Heart right ventricle (tissue), 2 donors: Measurements from ENCODE around the genes BACE2 and MX2.

GRCh38 chr21:38820287-38821201 lies 14.8 kb downstream of the ETS2 start:
- PRO-cap, 2 experiments: no peak in any of the 2 experiments

DNA sequence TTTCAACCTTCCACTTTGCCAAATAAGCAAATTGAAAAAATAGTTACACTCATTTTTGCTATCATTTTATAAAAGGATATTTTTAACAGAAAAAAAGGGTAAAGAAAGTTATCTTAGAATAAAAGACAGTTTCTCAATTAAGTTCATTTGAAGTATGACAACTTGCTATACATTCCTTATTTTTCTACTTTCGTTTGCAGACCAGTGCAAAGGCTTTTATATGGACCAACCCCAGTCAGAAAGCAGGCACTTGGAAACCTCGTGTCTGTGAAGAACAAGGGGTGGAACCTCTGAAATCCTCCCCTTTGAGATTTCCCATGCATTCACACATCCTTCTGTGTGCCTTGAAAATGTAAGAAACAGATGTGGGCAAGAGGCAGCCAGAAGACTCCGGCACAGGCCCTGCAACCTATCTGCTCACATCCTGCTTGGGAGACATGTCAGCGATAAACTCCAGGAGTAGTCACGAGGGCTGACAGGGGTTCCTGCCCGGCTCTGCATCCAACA lies 42.4 kb downstream of the ETS2 start:
- PRO-cap, 2 experiments: peak in 1 of 2 experiments; most common plus-strand start position 383 of the sequence (in 1); most common minus-strand start position 192 of the sequence (in 1)

- PRO-cap, 2 experiments: peak in 2 of 2 experiments; most common plus-strand start chr21:39000731 (in 2); most common minus-strand start chr21:39000569 (in 1)
Measured at GRCh38 chr21:39000321-39001017, 182.8 kb downstream of the PSMG1 start.

GRCh38 chr21:39007379-39007880 lies 175.8 kb downstream of the PSMG1 start:
- PRO-cap, 2 experiments: peak in 1 of 2 experiments; most common minus-strand start chr21:39007665 (in 1)

DNA sequence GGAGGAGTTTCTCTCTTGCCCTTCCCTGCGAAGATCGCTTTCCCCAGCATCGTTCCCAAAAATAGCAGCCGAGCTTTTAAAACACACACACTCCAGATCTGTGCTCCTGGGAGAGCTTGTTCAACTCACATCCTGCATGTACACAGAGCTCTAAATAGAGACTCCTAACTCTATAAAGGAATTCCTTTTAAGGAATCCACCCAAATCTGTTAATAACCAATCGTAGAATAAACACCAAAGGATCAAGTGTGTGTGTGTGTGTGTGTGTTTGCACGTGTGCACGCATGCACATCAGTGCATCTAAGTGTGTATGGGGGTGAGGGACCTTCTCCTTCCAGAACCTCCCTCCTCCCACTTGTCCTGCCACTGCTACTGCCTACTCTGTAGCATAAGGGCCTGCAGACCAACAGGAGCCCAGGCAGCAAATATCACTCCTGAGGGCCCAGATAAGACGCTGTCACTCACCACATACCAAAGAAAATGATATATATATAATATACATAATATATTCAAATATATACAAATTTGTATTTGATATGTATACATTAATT lies 58.4 kb downstream of the PSMG1 start:
- PRO-cap, 2 experiments: peak in 1 of 2 experiments; most common minus-strand start position 144 of the sequence (in 1)

DNA sequence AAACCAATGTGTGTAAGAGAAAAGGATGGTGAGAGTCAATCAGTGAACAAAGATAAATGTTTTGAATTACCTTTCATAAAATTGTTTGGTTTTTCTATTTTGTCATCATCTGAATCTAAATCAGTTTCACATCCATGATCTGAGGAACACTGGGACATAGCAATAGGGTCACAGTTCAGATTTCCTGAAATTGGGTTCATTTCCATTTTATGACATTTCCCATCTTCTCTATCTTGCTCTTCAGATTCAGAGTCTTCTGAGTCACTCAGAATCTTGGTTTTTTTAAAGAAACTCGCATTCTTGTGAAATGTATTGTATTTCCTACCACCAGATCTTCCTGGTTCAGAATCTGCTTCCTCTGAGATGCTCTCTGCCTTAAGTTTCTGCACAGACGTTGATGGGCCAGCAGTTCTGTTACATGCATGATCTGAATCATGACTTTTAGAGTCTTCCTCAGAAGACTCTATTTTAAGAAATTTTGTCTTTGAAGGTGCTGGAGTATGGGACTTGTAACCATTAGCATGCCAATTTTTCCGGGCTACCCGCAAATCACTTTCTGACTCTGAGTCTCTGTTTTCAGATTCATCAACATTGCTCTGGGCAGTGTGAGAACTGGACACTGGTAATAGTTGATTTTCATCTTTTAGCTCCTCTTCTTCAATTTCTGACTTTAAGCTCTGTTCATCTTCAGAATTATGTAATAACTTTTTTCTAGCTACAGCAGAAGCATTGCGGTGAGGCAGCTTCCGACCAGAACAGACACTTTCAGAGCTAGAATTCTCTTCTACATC lies 15.6 kb upstream of the PSMG1 start:
- PRO-cap, 2 experiments: no peak in any of the 2 experiments

- PRO-cap, 2 experiments: no peak in any of the 2 experiments
Measured at GRCh38 chr21:39345400-39346351, 3.2 kb downstream of the HMGN1 start.

DNA sequence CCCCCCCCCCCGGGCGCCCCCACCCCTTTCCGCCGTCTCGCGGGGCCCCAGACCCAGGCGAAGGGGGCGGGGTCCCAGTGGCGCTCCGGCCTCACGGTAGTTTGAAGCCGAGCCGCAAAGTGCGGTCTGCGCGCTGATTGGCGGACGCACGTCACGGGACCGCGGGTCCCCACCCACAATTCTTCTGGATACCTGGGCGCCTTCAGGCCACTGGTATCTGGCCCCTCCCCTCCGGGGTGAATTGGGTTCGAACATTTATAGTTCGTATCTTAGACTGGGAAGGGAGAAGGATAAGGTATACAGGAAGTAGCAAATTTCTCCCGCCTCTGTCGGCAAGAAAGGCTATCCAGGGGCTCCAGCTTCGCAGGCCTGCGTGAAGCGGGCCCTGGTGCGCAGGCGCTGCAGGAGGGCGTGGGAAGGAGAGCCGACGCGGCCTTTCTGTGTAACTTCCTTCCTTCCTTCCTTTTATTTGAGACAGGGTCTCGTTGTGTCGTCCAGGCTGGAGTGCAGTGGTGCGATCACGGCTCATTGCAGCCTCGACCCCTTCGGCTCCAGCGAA lies 459 bp upstream of the HMGN1 start:
- PRO-cap, 2 experiments: peak in 2 of 2 experiments; most common plus-strand start position 178 of the sequence (in 2); most common minus-strand start position 375 of the sequence (in 2)

DNA sequence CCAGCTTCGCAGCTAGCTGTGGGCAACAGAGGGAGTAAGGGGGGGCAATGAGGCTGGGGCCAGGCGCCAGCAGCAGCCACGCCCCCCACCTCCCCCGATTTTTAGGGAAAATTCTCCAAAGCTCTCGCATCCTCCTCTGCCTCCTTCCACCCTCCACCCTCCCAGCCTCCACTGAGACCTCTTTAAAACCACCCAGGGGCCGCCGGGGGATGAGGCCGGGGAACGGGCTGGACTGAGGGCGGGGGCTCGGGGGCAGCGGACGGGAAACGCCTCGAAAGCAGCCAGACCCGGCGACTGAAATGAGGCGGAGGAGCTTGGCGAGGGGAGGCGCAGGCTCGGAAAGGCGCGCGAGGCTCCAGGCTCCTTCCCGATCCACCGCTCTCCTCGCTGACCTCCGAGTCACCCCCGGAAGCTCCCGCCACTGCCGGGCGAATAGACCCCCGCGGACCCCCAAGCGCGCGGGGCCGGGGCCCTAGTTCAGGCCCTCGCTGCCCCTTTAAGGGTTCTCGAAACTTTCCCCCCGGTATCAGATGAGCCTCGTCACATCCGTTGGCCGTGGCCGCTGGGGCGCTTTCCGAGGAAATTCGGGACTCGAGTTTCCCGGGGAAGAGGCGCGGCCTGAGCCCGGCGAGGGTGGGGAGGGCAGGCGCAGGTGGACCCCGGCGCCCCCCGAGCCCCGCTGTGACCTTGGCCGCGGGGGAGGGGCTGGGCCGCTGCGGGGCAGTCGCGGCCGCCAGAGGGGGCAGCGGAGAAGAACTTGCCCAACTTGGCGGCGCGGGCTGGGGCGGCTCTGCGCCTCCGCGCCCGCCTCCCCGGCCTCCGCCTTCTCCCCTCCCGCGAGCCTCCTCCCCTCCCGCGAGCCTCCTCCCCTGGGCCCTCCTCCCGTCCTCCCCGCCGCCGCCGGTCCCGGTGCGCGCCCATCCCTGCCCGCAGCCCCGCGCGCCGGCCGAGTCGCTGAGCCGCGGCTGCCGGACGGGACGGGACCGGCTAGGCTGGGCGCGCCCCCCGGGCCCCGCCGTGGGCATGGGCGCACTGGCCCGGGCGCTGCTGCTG lies at the start of gene BACE2:
BACE2 (plus strand) TSS at position 920 of the 1,053 bp plus-strand sequence.
- PRO-cap, 2 experiments: peak in 2 of 2 experiments; most common plus-strand start position 284 of the sequence (in 2); most common minus-strand start position 296 of the sequence (in 2)

DNA sequence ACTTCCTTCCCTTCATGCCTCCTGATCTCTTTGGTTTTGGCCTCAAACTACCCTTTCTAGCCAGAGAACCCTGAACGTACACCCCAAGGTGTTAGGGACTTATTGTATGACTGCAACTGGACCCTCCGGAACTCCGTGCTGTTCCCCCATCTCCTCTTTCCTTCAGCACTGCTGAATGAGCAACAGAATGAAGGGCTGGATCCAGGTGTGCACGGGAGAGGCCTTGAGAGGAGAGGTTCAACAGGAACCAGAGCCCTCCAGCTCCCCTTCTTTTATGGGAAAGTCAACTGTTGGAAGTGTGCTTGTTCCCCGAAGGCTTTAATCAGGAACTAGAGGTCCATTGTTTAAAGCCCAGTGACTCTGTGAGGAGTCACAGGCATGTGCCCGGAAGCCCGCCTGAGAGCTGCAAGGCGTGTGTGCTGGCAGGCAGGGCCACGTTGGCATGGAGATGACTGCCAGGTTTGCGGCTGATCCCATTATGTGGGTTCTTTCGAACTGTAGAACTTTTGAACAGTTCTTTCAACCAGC lies 3.2 kb downstream of the BACE2 start:
- PRO-cap, 2 experiments: peak in 1 of 2 experiments; most common minus-strand start position 320 of the sequence (in 1)

GRCh38 chr21:41203126-41204174 lies 35.5 kb downstream of the BACE2 start:
- PRO-cap, 2 experiments: no peak in any of the 2 experiments

DNA sequence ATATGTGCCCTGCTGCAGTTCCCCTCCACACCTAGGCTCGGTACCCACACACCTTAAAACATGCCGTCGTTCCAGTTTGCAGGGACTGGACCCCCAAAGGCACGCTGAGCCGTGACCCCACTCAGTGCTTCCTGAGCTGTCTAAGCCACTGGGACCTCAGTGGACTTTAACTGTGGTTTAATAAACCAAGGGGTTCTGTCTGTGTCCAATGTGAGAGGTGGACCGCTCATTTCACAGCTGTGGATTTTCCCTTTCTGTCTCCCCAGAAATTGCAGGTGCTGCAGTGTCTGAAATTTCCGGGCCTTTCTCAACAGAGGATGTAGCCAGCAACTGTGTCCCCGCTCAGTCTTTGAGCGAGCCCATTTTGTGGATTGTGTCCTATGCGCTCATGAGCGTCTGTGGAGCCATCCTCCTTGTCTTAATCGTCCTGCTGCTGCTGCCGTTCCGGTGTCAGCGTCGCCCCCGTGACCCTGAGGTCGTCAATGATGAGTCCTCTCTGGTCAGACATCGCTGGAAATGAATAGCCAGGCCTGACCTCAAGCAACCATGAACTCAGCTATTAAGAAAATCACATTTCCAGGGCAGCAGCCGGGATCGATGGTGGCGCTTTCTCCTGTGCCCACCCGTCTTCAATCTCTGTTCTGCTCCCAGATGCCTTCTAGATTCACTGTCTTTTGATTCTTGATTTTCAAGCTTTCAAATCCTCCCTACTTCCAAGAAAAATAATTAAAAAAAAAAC lies 41.3 kb upstream of the FAM3B start:
- PRO-cap, 2 experiments: no peak in any of the 2 experiments

- PRO-cap, 2 experiments: no peak in any of the 2 experiments
Measured at GRCh38 chr21:41280272-41280813, 36.3 kb upstream of the FAM3B start.

- PRO-cap, 2 experiments: no peak in any of the 2 experiments
Measured at GRCh38 chr21:41322708-41323204, 6.2 kb downstream of the FAM3B start.

DNA sequence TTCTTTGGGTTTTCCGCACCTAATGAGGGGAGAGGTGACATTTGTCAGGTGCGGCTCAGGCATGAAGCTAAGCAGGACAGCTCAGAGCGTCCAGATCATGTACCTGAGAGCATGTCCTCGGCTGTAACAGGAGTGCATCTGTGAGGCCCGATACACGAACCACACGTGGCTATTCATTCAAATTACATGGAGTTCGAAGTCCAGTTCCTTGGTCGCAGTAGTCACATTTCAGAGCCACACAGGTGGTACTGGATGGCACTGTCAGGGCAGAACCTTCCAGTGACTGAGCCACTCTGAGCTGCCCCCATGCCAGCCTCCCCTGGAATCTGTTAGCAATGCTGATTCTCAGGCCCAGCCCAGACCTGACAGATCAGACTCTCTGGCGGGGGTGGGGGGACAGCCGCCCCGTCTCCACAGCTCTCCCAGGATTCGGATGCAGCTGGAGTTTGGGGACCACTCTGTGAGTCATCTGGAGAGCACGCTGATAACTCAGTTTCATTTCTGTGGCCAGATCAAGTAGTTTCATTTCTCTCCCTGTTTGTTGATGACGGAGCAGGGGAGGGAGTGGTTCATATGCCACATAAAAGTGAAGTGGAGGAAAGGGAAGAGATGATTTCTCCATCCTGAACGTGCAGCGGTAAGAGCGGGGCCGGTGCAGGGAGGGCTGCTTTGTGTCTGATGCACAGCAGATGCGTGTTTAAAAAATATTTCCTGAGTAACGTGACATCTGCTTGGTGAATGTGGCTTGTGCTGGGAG lies at the start of gene MX2:
MX2 (plus strand) TSS at position 609 of the 757 bp plus-strand sequence.
- PRO-cap, 2 experiments: peak in 2 of 2 experiments; most common plus-strand start position 612 of the sequence (in 2); most common minus-strand start position 471 of the sequence (in 1)

- PRO-cap, 2 experiments: no peak in any of the 2 experiments
Measured at GRCh38 chr21:41363376-41364138, 1.7 kb downstream of the MX2 start.

DNA sequence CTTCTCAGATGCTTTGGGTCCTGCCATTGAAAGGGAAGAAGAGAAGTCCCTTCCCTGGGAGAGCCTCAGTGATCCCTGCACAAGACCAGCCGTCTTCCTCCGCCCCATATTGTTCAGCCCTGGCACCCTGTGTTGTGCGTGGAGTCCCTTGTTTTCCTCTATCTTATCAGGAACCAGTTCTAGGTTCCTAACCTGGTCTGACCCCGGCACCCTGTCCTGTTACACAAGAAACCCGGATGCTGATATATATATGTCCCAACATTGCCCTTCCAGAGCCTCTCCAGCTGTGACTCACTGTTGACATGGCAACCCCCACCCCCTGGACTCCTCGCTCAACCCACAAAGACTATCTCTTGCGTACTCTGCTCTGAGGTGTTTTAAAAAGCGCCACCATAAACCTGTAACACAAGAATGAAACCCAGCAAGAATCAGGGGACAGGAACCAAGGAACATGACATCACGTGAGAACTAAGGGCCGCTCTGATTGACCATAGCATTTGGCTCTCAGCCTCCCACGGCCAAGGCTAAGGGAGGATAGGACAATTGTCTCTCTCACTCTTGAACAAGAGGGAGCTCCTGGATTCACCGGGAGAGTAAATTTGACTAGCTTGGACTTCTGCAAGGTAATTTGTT lies 4.9 kb downstream of the MX2 start:
- PRO-cap, 2 experiments: no peak in any of the 2 experiments

DNA sequence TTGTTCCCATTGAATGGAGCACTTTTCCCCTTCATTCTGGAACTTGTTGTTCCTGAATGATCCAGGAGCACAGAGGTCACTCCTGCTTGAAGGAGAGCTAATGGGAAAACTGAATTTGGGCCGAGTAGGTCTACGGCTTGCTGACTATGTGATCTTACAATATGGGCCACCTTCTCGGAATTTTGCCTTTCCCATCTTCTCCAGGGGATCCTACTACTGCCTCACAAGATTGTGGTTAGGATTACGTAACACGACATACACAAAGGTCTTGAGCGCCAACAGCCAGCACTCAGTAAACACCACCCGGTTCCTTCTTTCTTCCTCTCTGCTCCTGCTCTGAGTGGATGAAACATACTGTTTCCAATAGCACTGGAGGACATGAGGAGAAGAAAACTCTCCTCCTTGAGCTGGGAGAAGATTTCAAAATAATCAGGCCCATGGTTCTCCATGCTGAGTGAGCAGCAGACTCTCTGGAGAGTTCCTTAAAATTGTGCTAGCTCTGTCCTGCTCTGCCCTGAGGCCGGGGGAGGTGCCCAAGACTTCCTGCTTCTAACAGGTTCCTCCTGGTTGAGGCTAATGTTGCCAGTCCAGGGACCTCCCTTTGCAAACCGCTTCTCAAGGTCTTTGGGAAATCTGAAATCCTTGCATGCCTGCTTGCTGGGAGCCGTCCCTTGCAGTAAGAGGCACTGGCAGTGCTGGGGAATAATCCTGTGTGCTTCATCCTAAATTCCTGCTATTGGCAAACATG lies 29.5 kb upstream of the MX1 start:
- PRO-cap, 2 experiments: no peak in any of the 2 experiments

DNA sequence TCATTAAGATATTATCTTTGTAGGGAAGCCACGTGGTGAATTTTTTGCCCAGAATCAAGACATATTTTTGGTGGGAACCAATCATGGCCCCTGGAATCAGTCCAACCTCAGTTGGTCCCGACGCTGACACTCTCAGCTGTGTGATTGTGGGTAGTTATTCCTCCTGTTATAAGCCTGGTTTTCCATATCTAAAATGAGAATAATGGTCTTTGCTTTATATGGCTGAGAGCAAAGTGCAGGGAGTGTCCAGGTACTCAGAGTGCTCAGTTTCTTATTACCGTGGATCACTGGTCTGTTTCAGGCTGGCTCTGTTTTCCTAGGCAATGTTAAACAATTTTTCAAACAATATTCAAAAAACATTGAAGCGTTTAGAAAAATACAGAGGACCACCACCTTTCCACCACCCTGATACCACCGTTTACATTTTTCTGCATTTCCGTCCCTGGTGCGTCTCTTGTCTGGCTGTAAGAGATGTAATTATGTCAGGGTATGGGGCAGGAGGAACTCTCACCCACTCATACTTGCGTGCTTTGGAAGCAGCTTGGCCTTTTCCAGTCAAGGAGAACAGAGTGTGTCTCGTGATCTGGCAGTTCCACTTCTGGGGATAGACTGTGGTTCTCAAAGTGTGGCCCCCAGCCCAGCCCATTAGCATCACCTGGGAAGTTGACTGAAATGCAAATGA lies 6.6 kb downstream of the MX1 start:
- PRO-cap, 2 experiments: no peak in any of the 2 experiments

GRCh38 chr21:41502004-41502258 lies 6.0 kb downstream of the TMPRSS2 start:
- PRO-cap, 2 experiments: no peak in any of the 2 experiments